H9 (cell line): ENCODE results near the gene CNIH2.

DNA sequence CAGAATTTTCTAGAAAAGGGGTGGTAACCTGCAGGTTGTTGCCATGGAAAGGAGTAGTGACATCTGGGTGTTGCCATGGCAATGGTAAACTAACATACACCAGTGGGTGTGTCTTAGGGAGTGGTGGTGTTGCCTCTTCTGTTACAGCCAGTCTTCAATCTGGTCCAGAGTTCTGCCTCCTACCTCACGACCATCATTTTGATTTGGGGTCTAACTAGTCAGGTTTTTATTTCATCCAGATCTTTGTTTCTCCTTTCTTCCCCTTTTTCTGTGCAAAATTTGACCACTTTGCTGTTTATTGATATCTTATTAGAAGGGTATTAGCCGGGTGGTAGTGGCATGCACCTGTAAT, 73.7 kb upstream of the KLC2 start:
- PRO-cap: no peak

DNA sequence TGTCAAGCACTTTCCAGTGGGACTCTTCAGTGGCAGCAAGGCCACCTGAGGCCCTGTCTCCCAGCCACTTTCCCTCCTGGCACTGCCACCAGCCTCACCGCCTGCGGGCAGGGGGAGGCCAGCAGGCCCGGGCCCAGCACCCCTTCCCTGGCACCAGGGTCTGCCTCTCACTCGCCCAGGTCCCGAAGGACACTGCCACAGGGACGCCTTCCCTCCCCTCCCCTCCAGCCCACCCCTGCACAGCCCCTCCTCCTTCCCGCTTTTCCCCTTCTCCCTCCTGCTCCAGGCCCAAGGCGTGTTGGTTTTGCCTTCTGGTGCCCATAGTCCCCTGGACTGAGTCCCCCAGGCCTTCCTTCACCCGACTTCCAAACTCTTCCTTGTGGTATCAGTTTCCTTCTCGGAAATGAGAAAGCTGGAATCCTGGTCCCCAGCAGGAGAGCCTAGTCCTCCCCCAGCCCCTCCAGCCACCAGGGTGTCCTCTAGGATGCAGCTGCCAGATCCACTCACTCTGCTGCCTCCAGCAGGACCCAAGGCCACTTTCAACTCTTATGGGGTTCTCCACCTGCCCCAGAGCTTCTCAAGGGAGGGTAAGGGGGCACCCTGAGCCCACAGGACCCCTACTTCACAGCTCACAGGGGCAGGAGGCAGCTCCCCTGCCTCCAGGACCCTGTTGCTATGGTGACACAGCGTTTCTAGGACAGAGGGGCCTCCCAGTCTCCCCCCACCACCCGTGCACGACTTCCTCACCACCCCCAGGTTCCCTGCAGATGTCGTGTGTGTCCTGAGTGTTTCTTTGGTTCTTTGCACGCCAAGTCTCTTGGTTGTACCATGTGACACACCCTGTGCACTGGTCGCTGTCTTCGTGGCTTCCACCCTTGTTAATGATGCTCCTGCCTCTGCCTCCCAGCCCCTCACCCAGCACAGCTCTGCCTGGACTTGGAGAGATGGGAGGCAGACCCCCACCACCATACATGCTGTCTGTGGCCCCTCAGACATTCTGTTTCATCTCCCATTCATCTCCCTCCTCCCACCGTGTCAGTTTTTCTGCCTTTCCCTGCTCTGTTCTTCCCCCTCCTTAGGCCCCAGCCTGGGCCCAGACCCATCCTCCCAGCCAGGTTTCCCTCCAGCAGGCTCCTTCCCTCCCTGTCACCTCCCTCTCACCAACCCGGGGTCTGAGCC, 13.9 kb upstream of the KLC2 start:
- PRO-cap: no peak

DNA sequence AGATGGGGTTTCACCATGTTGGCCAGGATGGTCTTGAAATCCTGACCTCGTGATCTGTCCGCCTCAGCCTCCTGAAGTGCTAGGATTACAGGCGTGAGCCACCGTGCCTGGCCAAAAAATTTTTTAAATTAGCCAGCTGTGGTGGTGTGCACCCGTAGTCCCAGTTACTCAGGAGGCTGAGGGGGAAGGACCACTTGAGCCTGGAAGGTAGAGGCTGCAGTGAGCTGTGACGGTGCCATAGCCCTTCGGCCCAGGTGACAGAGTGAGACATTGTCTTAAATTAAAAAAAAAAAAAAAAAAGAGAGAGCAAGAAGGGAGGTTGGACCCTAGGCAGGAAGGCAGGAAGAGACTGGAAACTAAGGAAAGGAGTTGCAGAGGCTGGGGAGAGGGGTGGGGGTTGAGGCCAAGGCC, 3.3 kb downstream of the KLC2 start:
- PRO-cap: no peak

DNA sequence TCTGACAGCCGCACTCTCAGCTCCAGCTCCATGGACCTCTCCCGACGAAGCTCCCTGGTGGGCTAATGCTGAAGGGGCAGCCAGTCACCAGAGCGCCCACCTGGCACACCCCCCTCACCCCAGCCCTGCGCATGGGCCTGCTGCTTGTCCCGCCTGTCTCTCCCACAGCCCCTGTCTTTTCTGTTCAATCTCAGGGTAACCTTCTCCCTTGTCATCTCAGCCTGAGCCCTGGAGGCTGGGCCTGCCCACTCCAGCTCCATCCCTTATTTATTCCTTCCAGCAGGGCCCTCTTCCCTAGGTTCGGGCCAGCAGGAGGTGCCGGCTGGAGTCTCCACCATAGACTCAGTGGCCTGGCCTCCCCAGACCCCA, 1.6 kb upstream of the RAB1B start:
- PRO-cap: unidirectional peak, plus-strand start at position 297 of the sequence

DNA sequence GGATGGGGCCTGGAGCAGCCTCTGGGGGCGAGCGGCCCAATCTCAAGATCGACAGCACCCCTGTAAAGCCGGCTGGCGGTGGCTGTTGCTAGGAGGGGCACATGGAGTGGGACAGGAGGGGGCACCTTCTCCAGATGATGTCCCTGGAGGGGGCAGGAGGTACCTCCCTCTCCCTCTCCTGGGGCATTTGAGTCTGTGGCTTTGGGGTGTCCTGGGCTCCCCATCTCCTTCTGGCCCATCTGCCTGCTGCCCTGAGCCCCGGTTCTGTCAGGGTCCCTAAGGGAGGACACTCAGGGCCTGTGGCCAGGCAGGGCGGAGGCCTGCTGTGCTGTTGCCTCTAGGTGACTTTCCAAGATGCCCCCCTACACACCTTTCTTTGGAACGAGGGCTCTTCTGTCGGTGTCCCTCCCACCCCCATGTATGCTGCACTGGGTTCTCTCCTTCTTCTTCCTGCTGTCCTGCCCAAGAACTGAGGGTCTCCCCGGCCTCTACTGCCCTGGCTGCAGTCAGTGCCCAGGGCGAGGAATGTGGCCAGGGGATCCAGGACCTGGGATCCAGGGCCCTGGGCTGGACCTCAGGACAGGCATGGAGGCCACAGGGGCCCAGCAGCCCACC, 1.7 kb upstream of the CNIH2 start:
- PRO-cap: no peak

GRCh38 chr11:66277319-66278317, at the start of gene CNIH2:
CNIH2 (plus strand) TSS chr11:66278175.
- PRO-cap: bidirectional peak, plus-strand start at chr11:66278226, minus-strand start at chr11:66278086

- PRO-cap: no peak
Observed at GRCh38 chr11:66287839-66288512, 967 bp downstream of the YIF1A start.

DNA sequence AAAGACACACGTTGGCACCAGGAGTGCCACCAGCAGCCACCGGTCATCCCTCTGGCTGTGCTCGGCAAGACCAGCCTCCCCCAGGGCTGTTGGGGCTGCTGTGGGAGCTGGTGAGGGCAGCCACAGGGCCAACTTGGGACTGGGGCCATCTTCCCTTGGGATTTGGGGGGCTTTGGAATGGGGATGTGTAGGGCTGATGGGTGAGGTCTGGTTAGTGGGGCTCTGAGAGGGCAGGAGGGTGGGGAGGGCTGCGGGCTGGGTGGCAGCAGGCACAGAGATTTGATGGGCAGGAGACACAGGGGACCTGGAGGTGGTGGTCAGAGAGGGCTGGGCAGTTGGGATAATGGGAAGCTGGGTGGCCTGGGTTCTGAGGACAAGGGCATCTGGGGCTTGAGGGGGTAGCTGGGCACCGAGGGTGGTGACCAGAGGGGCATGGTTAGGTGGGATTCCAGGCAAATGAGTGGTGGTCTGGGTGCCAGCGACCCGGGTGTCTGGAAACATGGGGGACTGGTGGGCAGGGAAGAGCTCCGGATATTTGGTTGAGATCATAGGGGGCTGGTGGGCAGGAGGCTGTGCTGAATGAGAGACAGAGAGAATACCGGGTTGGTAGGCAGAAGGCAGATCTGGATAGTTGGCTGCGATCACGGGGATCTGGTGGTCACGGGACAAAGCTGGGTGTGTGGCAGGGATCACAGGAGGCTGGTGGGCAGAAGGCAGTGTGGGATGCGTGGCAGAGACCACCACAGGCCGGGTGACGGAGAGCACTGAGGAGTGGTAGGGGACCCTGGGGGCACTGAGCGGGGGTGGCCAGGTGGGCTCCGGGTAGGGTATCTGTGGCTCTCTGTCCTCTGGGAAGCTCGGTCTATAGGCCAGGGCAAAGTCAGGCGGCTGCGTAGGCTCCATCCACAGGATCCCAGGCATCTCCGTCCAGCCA, 1.6 kb downstream of the CD248 start:
- PRO-cap: no peak

GRCh38 chr11:66315868-66316940, 640 bp downstream of the CD248 start:
- PRO-cap: no peak

DNA sequence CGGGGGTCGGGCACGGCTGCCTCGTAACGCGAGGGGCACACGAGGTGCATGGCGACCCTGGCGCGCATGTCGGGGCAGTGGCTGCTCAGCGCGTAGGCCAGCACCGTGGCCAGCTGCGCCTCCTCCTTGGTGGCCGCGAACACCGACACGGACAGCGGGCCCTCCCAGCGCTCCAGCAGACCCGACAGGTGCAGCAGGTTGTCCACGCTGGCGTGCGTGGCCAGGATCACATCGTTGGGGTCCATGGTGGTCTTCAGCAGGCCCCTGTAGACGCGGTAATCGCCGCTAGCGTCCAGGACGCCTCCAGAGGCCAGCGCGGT, 435 bp downstream of the B4GAT1 start:
- PRO-cap: no peak

DNA sequence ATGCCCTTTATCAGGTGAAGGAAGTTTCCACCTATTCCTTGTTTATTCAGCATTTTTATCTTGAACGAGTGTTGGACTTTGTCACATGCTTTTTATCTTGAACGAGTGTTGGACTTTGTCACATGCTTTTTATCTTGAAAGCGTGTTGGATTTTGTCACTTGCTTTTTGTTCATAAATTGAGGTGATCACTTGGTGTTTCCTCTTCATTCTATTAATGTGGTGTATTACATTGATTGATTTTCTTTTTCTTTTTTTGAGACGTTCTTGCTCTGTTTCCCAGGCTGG, 3.9 kb upstream of the B4GAT1 start:
- PRO-cap: no peak

DNA sequence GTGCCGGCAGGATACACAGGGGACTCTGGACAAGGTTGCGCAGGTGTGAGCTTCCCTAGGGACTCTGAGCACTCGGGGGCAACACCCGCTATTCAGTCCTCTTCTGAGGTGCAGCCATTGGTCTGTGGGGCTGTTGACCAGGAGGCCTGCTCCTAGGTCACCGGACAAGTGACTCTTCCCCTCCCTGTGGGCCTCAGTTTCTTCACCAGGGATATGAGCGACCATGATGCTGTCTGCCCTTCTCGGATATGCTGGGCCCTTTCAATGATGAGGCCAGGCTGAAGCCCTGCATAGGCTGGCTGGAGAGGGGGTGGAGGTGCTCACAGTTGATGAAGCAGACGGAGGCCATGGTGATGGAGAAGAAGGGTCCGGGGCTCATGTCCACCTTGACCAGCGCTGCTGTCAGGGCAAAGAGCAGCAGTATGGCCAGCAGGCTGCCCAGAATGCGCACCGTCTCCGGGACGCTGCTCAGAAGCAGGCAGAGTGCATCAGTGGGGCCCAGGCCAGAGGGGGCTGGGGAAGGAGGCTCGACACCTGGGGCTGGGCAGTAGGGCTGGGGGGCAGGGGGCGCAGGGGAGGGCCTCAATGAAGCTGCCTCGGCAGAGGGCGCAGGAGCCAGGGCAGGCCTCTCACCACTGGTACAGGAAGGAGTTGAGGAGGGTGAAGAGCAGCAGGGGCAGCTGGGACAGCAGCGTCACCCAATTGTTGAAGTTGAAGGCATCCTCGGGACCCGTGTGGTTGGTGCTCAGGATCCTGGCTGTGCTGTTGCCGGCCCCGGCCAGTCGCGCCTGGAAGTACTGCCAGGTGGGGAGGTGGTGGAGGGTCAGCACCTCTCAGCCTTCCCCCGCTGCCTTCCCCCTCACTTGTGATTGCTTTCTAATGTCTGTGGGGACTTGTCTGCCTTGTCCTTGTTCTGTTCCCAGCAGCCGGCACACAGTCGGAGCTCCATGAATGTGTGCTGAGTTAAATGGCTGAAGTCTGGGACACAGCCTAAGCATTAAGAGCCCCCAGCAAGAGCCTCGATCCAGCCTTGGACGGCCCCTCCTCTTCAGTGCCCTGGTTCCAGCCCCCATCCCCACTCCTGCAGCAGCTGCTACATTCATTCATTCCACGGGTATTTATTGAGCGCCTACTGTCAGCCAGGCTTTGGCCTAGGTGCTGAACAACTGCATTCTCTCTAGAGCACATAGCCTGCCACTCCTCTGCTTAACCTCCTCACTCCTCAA, 2.4 kb downstream of the SLC29A2 start:
- PRO-cap: no peak

- PRO-cap: unidirectional peak, plus-strand start at chr11:66393451
Observed at GRCh38 chr11:66393252-66393686, 21.7 kb upstream of the SLC29A2 start.

GRCh38 chr11:66438920-66439458, 341 bp upstream of the MRPL11 start:
- PRO-cap: bidirectional peak, plus-strand start at chr11:66439228, minus-strand start at chr11:66439049

- PRO-cap: no peak
Observed at GRCh38 chr11:66457714-66458205, 8.9 kb upstream of the PELI3 start.

- PRO-cap: bidirectional peak, plus-strand start at chr11:66470295, minus-strand start at chr11:66470115
Observed at GRCh38 chr11:66469905-66470495, 3.3 kb downstream of the PELI3 start.

DNA sequence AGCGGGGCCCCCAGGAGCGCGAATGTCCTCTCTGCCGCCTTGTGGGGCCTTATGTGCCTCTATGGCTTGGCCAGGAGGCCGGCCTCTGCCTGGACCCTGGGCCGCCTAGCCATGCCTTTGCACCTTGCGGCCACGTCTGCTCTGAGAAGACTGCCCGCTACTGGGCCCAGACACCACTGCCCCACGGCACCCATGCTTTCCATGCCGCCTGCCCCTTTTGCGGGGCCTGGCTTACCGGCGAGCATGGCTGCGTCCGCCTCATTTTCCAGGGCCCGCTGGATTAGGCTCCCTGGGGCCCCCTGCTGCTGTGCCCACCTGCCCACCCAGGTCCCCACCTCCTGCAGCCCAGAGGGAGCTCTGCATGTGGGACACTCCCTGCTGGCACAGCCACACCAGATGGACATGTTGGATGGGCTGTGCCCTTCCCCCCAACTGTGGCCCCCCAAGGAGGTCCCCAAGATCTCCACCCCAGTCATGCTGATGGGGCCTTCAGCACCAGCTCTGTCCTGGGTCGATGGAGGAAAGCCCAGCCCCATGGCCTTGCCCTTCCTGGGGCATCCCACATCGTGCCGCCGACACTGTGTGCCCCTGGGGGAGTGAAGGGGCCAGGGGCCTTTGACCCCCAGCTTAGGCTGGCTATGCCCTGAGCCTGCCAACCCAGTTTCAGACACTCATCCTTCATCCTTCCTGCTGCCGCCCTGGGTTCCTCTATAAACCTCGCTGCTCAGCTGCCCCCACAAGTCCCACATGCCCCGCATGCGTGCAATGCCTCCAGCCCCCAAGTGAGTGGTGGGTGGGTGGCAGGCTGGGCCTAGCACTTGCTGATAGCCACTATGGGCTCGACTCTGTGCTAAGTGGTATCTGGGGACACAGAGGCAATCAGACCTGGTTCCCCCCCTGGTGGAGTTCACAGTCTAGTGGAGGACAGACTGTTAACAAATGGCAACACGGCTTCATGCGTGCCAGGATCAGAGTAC, 4.1 kb upstream of the DPP3 start:
- PRO-cap: no peak

DNA sequence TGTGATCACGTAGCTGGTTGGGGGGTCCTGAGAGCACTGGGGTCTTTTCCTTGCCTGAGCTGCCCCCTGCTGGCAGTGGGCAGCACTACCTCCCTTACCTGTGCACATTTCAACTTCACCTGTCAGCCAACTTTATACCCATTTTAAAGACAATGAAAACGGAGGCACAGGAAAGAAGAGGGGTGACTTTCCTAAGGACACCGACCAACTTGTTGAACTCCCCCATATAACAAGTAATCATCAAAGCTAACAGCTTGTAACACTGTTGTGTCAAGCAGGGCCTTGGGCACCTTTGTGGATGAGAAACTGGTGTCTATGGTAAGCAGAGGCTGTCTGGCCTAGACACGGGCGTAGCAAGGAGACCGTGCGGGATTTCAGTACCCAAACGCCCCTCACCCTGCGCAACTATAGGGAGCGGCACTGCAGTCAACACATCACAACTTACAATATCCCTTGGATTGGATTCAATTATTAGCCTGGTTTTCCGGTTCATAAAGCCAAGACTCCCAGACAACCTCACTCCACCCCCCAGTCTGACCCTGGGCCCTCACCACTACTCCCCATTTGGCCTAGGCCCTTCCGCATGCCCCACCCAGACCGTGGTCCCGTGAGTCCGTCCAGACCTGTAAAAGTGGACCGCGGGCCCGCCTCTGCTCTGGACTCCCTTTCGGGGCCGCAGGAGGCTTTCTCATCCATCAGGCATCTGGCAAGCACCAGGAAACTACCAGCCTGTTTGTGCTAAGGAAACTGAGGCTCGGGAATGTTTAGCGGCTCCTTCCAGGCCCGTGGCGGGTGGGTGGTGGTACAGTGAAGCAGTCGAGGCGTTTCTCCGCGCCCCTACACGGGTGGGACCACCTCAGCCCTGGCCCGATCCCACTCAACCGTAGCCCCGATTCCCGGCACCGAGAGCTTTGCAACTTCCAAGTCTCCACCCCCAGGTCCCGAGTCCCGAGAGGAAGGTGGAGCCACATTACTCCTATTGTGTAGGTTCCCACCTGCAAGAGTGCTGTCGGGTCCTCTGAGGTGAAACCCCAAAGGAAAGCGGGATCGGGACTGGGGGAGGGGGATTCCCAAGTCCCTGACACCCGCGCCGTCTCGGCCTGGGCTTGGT, 835 bp upstream of the DPP3 start:
- PRO-cap: bidirectional peak, plus-strand start at position 655 of the sequence, minus-strand start at position 705 of the sequence; bidirectional peak, plus-strand start at position 973 of the sequence, minus-strand start at position 913 of the sequence

DNA sequence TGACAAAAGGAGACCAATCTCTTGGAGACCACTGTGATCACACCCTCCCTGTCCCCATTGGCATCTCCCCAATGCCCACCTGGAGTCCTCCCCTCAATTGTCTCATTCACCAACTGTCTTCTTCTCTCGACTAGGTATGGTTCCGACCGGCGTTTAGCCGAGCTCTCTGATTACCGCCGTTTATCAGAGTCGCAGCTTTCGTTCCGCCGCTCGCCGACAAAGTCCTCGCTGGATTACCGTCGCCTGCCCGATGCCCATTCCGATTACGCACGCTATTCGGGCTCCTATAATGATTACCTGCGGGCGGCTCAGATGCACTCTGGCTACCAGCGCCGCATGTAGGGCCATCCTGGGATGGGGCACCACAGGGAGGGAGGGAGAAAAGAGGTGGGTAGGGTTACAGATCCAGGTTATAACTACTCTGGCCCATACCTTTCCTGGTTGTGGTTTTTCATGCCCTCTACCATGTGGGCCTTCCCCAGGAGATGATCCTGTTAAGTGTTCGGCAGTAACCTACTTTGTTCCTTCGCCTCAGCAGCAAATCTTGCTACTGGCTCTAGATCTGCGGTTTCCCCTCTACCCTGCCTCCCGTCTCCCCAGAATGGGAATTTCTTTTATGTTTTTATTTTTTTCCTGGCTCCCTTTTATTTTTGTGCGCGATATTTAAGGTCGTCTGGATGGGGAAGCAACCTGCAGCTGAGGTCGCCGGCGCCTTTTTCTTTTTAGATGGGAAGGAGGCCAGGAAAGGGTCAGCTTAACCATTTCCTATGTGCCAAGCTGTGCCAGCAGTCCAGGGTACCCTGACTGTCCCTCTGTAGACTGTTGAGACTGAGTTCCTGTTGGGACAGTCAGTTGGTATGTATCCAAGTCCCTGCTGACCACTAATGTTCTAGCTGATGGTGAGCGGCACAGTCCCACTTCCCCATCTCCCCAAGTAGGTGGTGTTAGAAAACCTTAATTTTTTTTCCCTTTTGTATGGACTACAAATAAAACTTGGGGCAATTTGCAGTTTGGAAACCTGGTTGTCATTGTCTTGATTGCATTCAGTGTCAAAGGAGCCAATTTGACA, 10.2 kb downstream of the RBM14 start:
- PRO-cap: no peak

DNA sequence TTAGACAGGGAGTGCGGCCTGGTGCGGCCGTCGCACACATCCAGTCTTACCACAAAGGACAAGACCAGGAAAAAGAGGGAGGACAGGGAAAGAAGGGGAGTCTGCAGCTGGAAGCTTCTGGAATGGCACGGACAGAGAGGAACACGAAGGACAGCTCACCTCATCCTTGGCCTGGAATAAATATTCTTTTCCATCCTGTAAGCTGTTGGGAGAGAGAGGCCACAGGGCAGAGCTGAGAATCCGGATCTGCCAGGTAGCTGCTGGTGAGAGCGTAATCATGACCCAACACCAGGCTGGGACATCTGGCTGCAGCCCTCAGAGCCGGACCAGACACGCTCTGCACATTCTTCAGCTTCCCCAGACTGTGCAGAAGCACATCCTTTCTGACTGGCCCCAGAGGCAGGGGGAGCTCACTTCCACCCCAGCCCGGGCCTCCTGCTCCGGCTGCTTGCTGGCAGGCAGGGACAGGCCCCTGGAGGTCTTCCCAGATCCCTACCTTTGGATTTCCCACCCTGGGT, 8.6 kb upstream of the RBM4B start:
- PRO-cap: no peak